M059J (cell line): ENCODE measurements around the genes PCLAF and PDCD7.

- RAMPAGE, long total RNA, result no peak
These were observed 7.9 kb upstream of the PPIB start for GRCh38 chr15:64170513-64171403.

GRCh38 chr15:64380920-64381885, at the start of gene PCLAF:
PCLAF (minus strand) TSS chr15:64381441.
- RAMPAGE, long total RNA, result start-site peak on the minus strand at chr15:64381437-64381445, 166 and 133 reads in 2 replicates

- RAMPAGE, long total RNA, result no peak
These were observed 136.9 kb downstream of the ZNF609 start for GRCh38 chr15:64596988-64597914.

DNA sequence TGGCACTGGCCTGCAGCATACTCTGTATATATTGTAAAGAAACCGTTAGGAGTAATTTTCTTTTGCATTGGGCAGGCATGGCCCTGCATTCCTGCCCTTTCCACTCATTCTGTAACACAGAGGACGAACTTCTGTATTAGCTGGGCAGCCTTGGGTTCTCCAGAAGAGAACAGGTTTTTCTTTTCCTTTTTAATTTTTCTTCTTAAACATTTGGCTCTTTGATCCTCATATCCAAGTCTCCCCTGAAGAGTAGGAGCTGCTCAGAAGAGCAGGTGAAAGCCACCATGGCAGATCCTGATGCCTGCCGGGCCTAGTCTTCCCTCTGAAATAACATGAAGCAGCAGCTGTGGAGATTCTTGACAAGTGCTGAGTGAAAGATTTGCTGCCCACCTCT, 91.6 kb downstream of the RBPMS2 start:
- RAMPAGE, long total RNA, result no peak

GRCh38 chr15:64807036-64808013, 18.1 kb downstream of the PIF1 start:
- RAMPAGE, long total RNA, result no peak

DNA sequence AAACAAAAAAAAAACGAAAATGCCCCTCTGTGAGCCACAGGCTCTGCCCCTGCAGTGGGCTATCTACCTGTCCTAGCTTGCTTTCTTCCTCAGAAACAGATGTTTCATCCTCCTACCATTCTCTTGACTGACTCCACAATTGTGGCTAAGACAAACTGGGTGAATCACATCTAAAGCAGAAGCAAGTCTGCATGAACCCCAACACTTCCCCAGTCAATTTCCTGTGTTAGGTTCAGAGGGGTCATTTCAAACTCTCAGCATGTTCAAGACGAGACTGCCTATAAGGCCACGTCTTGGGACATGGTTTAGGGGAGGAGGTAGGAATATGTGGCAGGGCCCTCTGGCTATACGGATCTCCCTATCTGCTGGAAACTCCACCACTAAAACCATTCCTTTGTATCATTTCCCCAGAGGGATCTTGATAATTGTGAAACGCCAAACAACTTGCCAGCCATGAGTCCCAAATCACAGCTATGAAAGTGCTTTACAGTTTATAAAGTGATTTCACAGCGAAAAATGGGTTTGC, 28.5 kb upstream of the ANKDD1A start:
- RAMPAGE, long total RNA, result no peak

GRCh38 chr15:64895142-64896081, 16.3 kb upstream of the ANKDD1A start:
- RAMPAGE, long total RNA, result no peak

- RAMPAGE, long total RNA, result no peak
These were observed 26.4 kb downstream of the ANKDD1A start for GRCh38 chr15:64938124-64938528.

DNA sequence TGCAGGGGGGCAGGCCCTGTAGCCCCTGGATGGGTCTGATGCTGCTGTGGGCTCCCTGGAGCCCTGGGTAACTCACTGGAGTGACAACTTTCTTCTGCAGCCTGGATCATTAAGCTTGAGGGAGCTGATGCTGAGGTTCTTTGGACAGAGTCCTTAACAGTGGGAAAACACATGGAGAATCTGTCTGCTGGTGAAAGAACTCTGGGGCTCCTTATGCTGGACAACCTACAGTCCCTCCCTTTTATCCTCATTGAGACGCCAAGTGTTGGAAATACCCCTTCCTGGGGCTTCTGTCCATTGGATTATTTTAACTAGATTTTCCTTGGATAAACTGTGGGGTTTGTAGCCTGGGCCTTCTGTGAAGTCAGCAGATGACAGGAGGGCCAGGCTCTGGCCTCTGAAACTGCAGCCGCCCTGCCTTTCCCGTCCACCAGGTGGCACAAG, 8.9 kb downstream of the SLC51B start:
- RAMPAGE, long total RNA, result no peak

DNA sequence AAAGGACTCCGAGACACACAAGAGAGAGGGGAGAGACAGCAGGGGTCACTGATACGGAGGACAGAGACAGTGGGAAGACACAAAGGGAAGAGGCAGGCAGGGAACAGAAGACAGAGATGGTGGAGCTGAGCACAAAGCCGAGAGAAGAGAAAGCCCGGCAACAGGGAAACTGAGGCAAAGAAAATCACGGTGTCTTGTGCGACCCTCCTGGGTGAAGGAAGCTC, 472 bp downstream of the RASL12 start:
- RAMPAGE, long total RNA, result no peak

- RAMPAGE, long total RNA, result no peak
These were observed 2.7 kb downstream of the PDCD7 start for GRCh38 chr15:65130856-65131355.

DNA sequence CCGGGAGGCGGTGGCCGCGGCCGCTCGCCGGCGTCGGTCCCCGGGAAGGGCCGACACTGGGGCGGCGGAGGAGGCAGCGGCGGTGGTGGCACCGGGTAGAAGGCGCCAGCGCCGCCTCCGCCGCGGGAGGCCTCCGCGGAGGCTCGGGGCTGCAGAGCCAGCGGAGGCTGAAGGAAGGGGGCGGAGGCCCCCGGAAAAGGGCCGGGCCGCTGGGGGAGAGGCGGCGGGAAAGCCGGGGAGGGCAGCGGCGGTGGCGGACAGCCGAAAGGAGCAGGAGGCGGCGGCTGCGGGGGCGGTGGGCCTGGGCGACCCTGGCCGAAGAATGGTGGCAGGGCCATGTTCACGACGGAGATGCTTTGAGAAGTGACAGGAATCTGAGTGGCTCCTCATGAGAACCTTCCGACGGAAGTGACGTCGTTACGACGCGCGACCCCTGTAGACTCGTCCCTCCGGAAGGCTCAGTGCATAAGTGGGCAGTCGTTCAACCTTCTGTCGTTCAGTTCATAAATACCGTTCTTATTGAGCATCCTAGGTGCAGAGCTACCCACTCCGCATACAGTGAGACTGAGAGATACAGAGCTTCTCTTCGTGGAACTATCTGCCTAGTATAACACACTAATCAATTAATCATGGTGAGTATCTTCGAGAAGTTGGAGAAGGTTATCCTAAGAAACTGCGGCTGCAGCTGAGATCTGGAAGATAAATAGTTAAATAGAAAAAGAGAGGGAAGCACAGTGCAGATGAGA, at the start of gene PDCD7:
TSS of gene PDCD7 (minus strand) at position 365 of the 746 bp plus-strand sequence.
- RAMPAGE, long total RNA, result no peak

DNA sequence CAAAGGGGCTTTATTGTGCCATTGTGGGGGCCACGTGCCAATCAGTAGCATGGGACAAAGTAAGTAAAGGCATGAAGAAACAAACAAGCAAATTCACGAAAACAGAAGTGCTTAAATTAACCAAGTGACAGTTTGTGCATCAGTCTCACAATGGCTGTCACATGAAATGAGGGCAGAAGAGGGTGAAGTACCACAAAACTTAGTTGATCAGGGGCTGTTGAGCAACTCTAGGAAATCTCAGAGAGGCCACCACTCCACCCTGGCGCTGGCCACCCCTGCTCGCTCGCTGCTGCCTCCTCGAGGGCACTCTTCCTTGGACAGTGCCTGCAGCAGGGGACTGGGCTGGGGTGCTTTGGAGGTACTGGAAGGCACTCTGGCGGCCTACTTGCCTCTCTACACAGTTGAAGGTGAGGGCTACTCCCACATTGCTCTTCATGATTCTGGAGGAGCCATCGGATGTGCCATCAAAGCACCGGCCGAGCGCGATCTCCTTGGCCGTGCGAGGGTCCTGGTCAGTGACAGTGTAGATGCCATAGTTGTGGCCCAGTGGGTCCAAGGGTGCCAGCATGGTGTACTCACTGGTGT, 11.5 kb upstream of the CLPX start:
- RAMPAGE, long total RNA, result no peak

DNA sequence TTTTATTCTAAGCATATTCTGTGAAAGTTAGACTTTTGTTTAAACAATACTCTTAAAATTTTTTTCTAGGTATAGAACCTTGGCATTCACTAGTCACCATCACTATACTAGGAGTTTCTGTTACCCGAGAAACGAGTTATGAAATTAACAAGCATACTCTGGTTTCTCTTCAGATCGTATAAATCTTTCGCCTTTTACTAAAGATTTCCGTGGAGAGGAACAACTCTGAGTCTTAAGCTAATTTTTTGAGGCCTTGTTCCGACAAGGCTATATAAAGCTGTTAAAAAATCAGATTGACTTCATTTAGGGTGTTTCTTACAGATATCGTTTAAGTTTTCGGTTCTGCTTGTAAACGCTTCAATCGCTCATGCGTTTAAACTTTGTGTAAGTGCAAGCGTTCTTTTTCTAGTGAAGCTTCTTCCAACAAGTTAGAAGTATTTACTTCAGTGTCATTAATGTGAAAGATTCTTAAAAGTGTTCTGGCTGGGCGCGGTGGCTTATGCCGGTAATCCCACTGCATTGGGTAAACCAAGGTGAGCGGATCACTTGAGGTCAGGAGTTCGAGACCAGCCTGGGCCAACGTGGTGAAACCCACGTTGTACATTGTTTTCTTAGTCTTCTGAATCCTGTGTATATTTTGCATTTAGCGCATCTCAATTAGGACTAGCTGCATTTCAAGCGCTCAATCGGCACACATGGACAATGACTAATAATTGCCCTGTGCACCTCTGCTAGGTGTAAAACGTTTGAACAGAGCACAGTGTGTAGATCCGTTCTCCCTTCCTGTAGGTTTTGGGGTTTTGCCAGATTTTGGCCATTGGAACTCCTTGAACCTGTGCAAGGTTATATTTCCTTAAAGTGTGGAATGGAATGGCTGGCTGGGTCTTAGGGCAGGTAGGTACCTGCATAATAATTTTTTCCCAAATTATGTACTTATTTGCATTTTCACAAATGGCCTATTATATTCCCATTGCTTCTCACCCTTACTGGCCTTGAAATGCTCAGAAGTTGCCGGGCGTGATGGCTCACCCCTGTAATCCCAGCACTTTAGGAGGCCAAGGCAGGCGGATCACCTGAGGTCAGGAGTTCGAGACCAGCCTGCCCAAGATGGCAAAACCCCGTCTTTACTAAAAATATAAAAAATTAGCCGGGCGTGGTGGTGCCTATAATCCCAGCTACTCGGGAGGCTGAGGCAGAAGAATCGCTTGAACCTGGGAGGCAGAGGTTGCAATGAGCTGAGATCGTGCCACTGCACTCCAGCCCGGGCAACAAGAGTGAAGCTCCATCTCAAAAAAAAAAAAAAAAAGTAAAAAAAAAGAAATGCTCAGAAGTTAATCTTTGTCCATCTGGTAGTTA, 18.3 kb upstream of the PARP16 start:
- RAMPAGE, long total RNA, result no peak

DNA sequence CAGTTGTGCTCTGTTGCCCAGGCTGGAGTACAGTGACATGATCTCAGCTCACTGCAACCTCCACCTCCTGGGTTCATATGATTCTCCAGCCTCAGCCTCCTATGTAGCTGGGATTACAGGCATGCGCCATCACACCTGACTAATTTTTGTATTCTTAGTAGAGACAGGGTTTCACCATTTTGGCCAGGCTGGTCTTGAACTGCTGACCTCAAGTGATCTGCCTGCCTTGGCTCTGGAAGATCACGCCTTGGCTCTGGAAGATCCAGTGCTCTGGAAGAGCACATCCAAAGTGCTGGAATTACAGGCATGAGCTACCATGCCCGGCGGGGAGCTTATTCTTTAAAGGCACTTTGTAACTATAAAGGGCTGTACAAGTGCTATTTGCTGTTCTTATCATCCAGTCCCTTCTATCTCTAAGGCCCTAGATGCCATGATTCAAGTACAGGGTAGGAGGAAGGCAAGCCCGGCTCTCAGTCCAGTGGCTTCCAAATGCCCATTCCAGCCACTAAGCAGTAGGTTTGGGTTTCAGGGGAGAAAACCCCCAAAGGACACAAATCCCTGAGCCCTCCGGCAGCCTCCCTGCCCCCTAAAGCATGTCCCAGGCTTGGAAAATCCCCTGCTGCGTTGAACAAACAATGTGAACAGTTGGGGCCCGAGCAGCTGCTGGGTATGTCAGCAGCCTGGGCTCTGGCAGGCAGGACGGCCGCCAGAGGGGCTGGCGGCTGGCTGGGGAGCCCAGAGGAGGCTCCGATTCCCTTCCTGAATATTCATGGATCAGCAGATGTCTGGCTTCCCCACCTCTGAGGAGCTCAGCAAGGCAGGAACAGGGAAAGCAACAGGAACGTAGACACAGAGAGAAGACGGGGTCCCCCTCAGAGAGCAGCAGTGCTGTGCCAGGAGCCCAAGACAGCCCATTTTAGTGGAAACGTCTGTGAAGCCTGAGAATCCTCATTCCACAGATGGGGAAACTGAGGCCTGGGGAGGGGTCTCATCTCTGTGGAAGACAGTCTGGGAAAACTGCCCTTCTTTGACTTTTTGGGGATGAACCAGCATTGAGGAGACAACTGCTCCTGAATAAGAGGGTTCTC, 7.7 kb downstream of the IGDCC4 start:
- RAMPAGE, long total RNA, result no peak

- RAMPAGE, long total RNA, result no peak
These were observed 9.1 kb downstream of the HACD3 start for GRCh38 chr15:65539447-65539646.

GRCh38 chr15:65791341-65791663, 791 bp downstream of the DENND4A start:
- RAMPAGE, long total RNA, result no peak

GRCh38 chr15:65828522-65829130, 36.5 kb upstream of the DENND4A start:
- RAMPAGE, long total RNA, result no peak

GRCh38 chr15:65839664-65839863, 29.7 kb upstream of the RAB11A start:
- RAMPAGE, long total RNA, result no peak

GRCh38 chr15:65870875-65871366, 1.6 kb downstream of the RAB11A start:
- RAMPAGE, long total RNA, result no peak